Peyer's patch (tissue), 4 donors: ENCODE data around the genes AUH, CENPP and OGN.

DNA sequence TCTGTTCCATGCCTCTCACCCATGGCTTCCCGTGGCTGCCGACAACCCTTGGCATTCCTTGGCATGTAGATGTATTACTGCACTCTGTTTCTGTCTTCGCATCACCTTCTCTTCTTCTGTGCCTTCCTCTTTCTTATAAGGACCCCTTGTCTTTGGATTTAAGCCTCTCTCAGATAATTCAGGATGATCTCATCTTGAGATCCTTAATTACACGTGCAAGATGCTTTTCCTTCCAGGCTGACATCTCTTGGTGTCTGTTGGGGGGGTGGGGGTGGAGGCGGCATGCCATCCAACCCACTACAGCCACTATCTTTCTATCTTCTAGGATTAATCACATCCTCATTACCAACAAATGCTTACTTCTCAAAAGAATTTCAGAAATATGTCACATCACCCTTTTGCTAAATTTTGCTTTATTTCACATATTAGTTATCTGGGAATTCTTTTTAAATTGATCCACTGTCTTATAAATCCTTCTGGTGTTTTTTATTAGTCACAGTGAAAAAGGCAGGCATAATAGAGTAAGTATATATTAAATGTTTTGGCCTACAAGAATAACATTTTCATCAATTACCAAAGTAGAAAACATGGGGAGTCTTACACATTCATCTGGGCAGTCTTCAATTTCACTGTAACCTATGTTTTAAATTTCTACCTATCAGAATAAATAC, 70.5 kb downstream of the AUH start:
- PRO-cap = no peak
- RAMPAGE, long total RNA, 4 experiments = no peak in any of the 4 experiments

GRCh38 chr9:91298419-91298913, 63.3 kb downstream of the AUH start:
- PRO-cap = unidirectional peak, plus-strand start at chr9:91298506
- RAMPAGE, long total RNA, 4 experiments = no peak in any of the 4 experiments

DNA sequence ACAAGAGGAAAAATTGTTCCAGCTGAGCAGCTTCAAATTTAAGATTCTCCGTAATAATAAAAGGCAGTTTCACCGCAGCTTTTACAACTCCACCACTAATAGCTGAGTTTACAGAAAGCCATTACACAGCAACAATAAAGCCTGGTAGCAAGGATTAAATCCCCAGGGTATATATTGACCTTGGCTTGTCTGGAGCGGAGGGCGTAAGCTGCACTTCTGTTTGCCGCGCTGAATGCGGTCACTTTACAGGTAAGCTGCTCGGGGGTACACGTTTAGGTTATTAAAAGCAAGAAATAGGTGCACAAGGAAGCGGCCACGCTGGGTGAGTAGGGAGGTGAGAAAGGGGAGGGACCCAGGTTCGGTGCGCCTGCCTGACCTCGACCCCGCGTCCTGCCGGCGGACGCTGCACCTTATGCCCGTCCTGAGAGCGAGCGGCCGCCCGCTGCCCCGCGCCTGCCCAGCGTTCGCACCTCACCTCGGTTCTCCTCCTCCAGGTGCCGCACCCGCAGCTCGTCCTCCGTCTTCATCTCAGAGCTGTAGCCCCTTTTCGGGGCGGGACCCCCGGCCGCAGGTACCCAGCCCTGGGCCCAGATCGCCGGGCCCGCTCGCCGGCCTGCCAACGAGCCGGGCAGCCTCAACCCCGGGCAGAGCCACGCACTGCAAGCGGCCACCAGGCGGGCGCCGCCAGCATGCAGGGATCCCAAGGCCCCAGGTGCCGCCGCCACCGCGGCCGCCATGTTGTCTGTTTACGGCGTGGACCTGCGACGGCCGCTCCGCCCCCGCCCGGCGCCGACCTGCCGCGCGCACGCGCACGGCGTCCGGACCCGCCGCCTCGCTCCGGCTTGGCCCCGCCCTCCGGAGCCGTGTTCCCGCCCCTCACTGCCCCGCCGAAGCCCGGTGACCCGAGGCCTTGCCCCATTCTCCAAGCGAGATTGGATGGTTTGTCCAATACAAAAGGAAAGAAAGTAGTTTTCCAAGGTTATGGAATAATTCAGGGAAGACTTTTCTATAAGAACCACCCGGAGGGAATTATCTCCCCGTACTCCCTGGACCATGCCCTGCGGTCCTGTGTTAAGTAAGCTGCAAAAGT, at the start of gene AUH:
TSS of gene AUH (minus strand) at position 766 of the 1,090 bp plus-strand sequence.
- PRO-cap = unidirectional peak, plus-strand start at position 183 of the sequence; unidirectional peak, minus-strand start at position 485 of the sequence; bidirectional peak, plus-strand start at position 851 of the sequence, minus-strand start at position 796 of the sequence
- RAMPAGE, long total RNA, 4 experiments = start-site peak on the minus strand in 1 of 4 experiments, centred at position 579 of the sequence, 31 reads per replicate

GRCh38 chr9:91514978-91515633, 91.5 kb upstream of the NFIL3 start:
- PRO-cap = no peak
- RAMPAGE, long total RNA, 4 experiments = no peak in any of the 4 experiments

- PRO-cap = unidirectional peak, minus-strand start at chr9:91817983
- RAMPAGE, long total RNA, 4 experiments = no peak in any of the 4 experiments
These were observed 132.2 kb downstream of the ROR2 start for GRCh38 chr9:91817776-91818344.

DNA sequence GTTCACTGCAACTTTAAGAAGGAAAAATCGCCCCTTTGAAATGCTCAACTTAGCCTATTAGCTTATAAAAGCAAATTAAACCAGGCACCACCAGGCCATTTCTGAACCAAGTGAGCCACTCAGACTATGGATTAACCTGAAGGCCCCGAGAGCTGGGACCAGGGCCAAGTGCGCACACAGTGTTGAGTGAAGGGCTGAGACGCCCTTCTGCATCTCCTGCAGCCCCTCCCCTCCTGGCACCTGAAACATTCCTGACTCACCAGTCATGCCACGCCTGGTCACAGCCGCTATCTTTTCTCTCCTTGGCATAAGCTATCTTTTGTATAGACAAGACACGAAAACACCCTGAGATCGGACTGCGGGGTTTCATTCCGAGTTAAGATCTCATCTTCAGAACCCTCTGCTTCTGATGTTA, 111.8 kb downstream of the ROR2 start:
- PRO-cap = no peak
- RAMPAGE, long total RNA, 4 experiments = no peak in any of the 4 experiments

GRCh38 chr9:91844233-91844684, 105.8 kb downstream of the ROR2 start:
- PRO-cap = no peak
- RAMPAGE, long total RNA, 4 experiments = no peak in any of the 4 experiments

DNA sequence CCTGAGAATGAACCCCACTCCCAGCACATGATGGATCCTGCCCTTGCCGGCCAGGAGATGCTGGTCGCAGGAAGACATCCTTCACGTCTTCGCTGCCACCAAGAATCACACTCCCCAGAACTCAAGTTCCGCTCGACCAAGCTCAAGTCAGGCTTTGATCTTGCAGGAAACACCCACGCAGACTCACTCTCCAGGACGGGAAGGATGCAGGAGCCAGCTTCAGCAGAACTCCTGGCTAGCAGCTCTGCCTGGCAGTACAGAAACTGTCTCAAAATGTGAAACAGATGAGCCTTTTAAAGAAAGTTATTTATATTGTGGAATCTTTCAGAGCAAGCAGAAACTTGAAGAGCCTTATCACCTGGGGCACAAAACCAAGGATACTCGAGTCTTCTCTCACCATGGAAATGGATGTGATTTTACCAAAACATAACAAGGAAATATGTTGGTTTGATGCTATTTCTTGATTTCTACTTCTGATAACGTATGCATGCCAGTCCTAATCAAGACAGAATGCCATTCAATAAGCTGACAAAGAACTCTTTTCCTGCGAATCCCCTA, 102.3 kb downstream of the ROR2 start:
- PRO-cap = no peak
- RAMPAGE, long total RNA, 4 experiments = no peak in any of the 4 experiments

DNA sequence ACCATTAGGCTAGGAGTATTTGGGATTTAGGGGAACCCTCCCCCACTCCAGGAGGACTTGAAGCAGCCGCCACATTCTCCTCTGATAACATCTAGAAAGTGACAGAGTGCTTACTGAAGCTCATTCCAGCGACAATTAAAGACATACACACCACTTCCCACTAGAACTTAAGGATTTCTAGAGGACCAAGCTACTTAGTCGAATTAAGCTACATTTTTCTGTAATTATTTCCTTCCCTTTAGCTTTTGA, 4.7 kb downstream of the ROR2 start:
- PRO-cap = no peak
- RAMPAGE, long total RNA, 4 experiments = no peak in any of the 4 experiments

GRCh38 chr9:91946351-91947311, 3.4 kb downstream of the ROR2 start:
- PRO-cap = no peak
- RAMPAGE, long total RNA, 4 experiments = no peak in any of the 4 experiments

DNA sequence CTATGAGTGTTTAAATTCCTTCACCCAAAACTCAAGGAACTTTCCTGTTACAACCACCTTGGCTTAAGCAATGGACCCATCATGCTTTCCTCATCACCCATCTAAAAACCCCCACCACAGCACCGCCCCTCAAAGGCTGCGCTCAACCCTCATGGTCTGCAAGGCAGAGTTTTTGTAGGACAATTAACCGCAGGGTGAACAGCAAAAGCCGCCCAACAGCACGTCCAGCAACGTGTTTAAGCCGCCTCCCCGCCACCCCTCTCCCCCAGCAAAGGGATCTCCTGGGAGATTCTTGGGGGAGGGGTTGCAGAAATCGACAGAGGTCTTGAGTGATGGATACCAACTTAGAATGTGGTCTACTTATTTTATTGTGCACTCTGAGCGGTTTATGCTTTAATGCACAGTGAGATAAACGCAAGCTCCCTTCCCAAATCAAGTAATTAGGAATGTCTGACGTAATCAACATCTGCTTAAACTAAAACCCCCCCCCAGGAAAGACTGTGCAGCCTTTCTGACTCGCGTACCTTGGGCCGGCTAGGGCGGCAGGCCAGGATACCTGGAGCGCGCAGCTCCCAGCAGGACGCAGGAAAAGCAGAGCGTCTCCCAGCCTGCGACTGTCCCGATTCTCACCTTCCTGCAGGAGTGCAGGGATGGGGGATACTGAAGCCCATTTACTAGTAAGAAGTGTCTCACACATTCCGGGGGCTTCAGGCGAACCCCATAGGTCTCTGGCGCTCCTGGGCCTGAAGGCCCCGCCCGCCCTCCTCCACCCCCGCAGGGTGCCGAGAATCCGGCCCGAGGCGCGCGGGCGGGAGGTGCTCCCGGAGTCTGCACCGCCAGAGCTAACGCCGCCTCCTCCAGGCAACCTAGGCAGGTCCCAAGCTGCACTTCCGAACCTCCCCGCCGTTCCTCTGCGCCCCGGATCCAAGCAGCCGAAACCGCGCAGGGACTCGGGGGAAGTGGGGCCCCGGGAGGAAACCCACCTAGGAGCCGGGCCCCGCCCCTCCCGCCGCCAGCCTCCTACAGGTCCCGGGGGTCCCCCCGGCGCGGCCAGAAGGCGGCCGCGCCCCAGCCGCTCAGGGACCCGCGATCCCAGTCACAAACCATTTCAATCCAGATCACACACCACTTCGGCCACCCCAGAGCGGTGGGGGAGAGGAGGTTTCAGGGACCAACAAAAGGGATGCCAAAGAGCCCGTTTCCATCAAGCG, 1.5 kb downstream of the ROR2 start:
- PRO-cap = no peak
- RAMPAGE, long total RNA, 4 experiments = no peak in any of the 4 experiments

DNA sequence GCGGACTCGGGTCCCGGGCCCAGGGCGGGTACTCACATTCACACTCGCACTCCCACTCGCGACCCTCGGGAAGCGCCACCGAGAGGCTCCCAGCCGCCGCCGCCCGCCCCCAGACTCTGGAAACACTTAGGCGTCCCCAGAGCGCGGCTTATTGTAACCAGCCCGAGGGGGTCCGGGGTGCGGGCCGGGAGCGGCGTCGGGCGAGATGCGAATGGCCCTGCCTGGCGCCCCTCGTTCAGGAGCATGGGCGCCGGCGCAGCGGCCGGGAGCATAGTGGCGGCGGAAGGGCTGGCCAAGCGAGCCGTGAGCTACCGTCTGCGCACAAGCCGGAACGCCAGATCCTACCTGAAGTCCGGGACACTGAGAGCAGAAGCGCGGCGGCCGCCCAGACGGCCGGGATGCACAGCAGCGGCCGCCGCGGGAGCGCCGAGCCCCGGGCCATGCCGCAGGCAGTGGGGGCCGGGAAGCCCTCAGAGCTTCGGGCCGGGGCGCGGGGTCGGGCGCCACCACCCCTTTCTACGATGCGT, 443 bp downstream of the ROR2 start:
- PRO-cap = no peak
- RAMPAGE, long total RNA, 4 experiments = no peak in any of the 4 experiments

GRCh38 chr9:92292299-92292892, 1.1 kb downstream of the IARS1 start:
- PRO-cap = no peak
- RAMPAGE, long total RNA, 4 experiments = start-site peak on the minus strand in 1 of 4 experiments, at chr9:92292422-92292595 at its widest, 13 reads per replicate

GRCh38 chr9:92310986-92311478, 14.1 kb downstream of the NOL8 start:
- PRO-cap = no peak
- RAMPAGE, long total RNA, 4 experiments = no peak in any of the 4 experiments

- PRO-cap = no peak
- RAMPAGE, long total RNA, 4 experiments = start-site peak on the minus strand in 1 of 4 experiments, at chr9:92324044-92324168 at its widest, 15 reads per replicate
These were observed 1.1 kb downstream of the NOL8 start for GRCh38 chr9:92324039-92324386.

- PRO-cap = bidirectional peak, plus-strand start at chr9:92325928, minus-strand start at chr9:92325350
- RAMPAGE, long total RNA, 4 experiments = start-site peak on the plus strand in 1 of 4 experiments, at chr9:92325909-92325967 at its widest, 44 reads per replicate
These were observed at the start of gene CENPP for GRCh38 chr9:92325758-92326458. Gene CENPP (plus strand): TSS chr9:92325953.

- PRO-cap = no peak
- RAMPAGE, long total RNA, 4 experiments = start-site peak on the minus strand in 3 of 4 experiments, at chr9:92404562-92404728 at its widest, 5 to 17 reads per replicate
These were observed at the start of gene OGN for GRCh38 chr9:92404447-92404903. Gene OGN (minus strand): TSS chr9:92404578.

GRCh38 chr9:92405755-92406469, 1.5 kb upstream of the OGN start:
- PRO-cap = no peak
- RAMPAGE, long total RNA, 4 experiments = no peak in any of the 4 experiments

DNA sequence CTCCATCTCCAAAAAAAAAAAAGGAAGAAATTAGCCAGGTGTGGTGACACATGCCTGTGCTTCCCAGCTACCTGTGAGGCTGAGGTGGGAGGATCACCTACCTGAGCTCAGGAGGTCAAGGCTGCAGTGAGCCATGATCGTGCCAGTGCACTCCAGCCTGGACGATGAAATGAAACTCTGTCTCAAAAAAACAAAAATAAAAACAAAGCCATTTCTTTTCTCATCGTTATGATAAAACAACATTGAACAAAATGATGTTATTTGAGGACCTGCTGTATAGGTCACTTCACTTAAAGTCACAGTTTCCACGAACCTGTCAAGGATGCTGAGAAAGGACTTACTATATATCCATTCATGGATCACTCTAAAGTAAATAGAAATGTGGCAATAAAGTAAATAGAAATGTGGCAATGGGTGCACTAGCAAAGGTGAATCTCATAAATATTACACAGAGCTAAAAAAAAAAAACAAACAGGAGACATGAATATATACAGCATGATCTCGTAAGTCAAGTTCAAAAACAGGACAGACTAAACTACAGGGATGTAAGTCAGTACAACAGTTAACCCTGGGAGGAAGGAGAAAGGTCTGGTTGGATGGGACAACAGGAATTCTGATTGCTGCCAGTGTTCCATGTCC, 45.4 kb downstream of the IPPK start:
- PRO-cap = no peak
- RAMPAGE, long total RNA, 4 experiments = no peak in any of the 4 experiments

GRCh38 chr9:92666300-92666583, 3.7 kb downstream of the IPPK start:
- PRO-cap = unidirectional peak, minus-strand start at chr9:92666479
- RAMPAGE, long total RNA, 4 experiments = no peak in any of the 4 experiments